HTR-8/SVneo (cell line): ENCODE data around the genes UTS2R and OGFOD3.

DNA sequence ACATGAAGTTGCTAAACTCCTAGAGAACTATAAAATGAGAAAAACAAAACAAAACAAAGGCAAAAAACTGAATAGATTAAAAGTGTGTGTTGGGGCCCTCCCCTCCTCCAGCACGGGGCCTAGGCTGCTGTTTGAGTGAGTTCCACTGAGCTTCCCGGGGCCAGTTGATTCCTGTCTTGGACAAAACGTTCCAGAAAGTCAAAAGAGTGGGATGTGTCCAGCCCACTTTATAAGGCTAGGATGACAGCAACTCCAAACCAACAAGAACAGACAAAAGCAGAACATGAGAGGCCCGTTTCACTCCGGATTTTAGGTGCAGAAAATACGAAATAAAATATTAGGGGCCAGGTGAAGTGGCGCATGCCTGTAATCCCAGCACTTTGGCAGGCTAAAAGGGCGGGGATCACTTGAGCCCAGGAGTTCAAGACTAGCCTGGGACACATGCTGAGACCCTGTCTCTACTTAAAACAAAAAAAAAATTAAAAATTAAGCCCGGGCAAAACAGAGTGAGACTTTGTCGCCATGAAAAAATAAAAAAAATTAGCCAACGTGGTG lies 11.8 kb upstream of the CSNK1D start:
- RRBS: no CpG with 5 or more reads among the region's 11 CpGs

DNA sequence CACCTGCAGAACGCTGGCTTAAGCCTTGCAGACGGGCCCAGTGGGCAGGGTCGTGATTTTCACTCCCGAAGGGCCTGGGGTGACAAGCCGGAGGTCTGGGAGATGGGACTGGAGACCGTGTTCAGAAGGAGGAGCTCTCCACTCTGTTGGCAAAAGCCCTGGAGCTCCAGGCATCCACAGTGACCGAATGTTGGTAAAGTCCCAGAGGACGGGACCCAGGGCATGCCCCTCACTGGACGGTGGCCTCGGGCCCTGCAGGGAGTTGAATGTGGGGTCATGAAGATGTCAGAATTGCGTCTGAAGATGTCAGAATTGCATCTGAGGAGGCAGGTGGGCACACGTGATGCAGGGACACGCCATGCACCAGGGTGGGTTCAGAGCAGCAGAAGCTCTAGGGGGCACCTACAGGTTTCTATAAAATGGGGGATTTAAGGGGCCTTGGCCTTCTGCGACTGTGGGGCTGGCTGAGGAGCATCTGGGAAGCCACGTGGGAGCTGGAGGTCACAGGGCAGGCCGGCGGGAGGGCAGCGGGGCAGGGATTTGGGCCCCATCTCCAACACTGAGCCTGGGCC lies 18.5 kb downstream of the CD7 start:
- RRBS: 88% methylated on average over 3 of the region's 18 CpGs

DNA sequence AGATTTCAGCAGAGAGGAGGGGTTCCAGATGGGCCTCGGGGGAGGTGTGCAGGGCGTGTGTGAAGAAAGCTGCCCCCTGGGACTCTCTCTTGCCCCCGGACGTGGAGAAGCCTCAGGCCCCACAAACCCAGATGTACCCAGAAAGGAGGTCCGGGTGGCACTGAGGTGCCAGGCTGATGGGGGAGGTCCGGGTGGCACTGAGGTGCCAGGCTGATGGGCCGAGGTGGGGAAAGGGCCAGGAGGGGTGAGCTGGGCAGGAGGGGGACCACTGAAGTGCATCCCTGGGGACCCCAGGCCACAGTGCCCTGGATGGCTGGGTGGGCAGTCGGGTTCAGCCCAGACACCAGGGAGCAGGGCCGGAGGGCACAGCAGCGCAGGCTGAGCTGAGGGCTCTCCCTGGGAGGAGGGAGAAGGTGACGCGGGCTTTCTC lies 16.3 kb downstream of the CD7 start:
- RRBS: 88% methylated on average over 3 of the region's 12 CpGs

GRCh38 chr17:82330414-82330783 lies 3.2 kb downstream of the SECTM1 start:
- RRBS: no CpG with 5 or more reads among the region's 12 CpGs

GRCh38 chr17:82349259-82350187 lies 9.5 kb upstream of the TEX19 start:
- RRBS: no CpG with 5 or more reads among the region's 28 CpGs

DNA sequence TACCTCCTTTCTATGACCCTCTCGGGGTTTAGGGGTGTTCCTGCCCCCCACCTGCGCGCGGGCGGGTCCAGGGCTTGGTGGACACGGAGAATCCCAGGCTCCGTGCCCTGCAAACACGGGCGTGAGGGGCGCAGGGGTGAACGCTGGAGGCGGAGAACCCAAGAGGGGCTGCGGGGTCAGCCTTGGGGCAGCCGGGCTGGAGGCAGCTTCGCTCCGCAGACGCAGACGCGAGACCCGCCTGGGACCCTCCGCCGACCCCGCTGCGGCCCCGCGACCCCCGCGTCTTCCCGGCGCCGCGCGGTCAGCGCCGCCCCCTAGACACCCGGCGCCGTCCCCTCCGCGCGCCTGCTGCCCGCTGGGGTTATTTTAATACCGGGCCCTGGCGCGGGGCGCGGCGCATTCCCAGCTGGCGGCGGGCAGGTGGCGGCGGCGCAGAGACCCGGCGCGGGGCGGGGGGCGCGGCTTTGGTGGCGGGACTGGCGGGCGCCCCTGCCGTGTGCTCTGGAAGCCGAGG lies at the start of gene UTS2R:
UTS2R (plus strand) TSS at position 397 of the 514 bp plus-strand sequence.
- RRBS: 55% methylated on average over 37 of the region's 64 CpGs

- RRBS: 1% methylated on average over 38 of the region's 118 CpGs
Observed at GRCh38 chr17:82417836-82419217, at the start of gene OGFOD3. OGFOD3 (minus strand) TSS chr17:82418586.

- RRBS: 96% methylated on average over 18 of the region's 34 CpGs
Observed at GRCh38 chr17:82436793-82437523, 13.6 kb downstream of the CYBC1 start.

GRCh38 chr17:82484549-82485171 lies 26.1 kb downstream of the NARF start:
- RRBS: no CpG with 5 or more reads among the region's 17 CpGs

DNA sequence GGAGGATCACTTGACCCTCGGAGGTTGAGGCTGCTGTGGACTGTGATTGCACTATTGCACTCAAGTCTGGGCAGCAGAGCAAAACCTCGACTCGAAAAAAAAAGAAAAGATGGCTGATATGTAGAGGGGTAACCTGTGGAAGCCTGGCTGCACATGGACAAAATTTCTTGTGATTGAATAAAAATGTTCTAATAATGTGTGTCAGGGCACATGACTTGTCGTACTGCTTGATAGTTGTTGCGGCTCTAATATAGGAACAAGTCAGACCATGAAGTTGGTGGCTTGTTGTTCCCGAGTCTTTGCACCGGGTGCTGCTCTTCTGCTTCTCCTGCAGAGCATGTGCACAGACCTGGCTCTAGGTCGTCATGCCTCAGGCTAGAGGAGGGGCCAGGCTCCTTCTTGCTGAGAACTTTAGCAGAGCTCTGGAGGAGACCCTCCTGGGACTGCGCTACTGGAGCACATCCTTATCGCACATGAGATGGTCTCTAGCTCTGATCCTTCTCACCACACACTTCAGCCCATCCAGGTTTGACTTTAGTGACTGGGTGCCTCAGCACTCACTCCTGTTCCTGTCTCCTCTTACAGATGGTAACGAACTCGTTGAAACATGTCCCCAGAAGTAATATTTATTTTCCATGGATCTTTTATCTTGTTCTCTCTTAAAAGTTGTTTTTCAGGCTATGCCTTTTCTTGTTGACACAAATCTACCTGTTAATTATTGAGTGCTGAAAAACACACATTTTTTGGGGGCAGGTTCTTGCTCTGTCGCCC lies 14.8 kb downstream of the FOXK2 start:
- RRBS: no CpG with 5 or more reads among the region's 13 CpGs

GRCh38 chr17:82571459-82572190 lies 52.1 kb downstream of the FOXK2 start:
- RRBS: no CpG with 5 or more reads among the region's 25 CpGs

GRCh38 chr17:82583478-82584365 lies 64.2 kb downstream of the FOXK2 start:
- RRBS: 96% methylated on average over 7 of the region's 43 CpGs

- RRBS: 97% methylated on average over 8 of the region's 53 CpGs
Observed at GRCh38 chr17:82613224-82614302, 34.7 kb downstream of the WDR45B start.

DNA sequence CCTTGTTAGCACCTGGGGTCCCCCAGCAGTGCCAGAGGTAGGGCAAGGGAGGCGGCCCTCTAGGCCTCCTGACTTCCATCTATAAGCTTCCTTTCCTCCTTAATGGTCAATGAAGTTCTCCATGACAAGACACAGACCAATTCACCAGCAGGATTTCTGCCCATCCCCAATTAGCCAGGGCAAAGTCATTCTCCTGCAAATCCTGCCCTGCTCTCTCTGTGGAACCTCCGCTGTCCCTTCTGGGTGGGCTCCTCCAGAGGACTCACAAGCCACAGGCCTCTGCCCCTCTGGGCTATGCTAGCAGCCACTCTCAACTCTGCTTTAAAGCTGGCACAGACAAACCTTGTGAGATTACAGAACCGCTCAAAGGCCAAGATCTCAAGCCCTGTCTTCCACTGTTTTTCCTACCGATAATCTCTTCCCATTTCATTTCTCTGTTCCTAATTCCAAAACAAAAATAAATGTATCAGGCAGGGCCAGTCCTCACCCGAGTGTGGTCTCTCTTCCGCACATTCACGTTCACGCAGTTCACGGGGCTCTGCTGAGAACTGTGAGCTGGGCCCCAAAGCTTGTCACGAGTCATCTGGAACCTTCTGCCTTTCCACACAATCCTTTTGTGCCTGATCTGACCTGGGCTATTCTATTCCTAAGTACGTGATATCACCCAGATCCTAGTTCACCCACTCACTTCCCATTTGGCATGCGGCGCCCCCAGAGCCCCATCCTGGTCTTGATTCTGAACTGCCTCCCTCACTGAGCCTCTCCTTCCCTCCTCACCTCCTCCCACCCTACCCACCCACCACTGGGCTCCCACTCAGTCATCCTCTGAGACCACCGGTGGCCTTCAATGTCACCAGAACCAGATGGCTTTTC lies 18.8 kb downstream of the WDR45B start:
- RRBS: no CpG with 5 or more reads among the region's 14 CpGs

DNA sequence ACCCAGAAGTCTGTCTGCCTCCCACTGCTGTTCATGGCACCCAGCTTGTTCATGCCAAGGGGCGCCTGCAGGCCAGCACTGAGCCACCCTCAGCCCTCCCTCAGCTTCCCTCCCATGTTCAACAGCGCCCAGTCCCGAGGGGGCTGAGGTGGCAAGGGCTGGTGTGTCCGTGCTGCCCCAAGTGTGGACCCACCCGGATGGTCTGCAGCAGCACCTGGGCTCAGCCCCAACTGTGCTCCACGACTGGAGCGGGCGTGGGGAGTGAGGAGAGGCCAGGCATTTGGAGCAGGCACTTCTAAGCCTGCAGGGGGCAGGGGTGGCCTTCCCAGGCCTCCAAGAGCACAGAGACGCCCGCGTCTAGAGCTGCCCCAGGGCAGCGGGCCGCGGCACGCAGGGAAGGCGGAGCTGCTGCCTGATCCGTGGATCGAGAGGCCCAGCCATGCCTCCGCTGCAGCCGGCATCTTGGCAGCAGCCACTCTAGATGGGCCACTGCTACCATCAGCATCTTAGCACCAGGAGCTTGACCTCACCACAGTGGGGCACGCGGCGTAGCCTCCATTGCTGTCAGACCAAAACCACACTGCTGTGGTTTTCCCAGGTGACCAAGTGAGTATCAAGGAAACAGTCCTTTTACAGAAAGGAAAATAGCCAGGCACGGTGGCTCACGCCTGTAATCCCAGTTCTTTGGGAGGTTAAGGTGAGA lies 20.3 kb upstream of the WDR45B start:
- RRBS: no CpG with 5 or more reads among the region's 25 CpGs

DNA sequence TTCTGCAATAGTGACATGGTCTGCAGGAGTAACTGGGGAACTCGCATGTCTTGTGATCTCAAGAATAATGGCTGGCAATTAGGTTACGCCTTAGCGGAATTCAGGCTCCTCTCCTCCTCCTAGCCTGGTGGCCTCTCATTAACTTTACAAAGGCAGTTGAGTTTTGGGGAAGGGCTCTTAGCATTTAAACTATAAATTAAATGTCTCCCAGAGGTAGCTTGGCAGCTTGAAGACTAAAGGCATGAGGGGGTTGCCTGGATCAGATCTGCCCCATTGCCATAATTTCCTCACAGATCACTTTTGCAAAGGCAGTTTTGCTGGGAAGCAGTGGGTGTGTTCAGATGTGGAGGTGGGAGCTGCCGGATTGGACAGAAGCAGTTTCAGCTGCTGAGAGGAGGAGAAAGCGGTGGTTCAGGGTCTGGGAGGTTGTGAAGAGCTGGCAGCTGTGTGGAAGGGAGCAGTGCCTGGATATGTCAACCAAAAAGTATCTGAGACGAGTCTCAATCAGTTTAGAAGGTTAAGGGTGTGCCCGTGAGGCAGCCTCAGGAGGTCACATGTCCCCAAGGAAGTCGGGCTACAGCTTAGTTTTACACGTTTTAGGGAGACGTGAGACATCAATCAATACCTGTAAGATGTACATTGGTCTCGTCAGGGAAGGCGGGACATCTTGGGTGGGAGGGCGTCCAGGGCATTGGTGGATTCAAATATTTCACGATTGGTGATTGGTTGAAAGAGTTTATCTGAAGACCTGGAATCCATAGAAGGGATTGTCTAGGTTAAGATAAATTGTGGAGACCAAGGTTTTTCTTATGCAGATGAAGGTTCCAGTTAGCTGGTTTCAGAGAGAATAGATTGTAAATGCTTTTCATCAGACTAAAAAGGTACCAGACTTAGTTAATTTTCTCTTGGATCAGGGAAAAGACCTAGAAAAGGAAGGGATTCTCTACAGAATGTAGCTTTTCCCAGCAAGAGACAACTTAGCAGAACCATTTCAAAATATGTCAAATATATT lies 2.9 kb downstream of the TBCD start:
- RRBS: no CpG with 5 or more reads among the region's 14 CpGs

DNA sequence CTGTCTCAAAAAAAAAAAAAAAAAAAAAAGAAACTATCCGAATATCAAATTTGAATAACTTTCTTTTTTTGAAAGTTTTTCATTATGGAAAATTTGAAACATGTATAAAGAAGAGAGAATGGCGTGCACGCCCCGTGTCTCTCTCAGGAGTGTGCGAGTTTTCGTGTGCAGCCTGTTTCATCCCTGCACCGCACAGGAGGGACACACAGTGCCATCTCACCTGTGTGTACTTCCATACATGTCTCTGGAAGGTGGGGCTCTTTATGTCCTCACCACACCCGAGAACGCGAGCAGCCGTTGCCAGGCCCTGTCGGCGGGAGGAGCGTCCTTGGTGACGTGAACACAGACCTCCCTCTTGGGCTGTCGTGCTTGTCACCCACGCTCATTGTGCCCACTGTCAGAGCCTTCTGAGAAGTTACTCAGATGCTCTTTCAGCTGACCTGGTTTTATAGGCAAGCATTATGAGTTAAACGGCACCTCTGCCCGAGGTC lies 40.3 kb downstream of the ZNF750 start:
- RRBS: no CpG with 5 or more reads among the region's 19 CpGs

DNA sequence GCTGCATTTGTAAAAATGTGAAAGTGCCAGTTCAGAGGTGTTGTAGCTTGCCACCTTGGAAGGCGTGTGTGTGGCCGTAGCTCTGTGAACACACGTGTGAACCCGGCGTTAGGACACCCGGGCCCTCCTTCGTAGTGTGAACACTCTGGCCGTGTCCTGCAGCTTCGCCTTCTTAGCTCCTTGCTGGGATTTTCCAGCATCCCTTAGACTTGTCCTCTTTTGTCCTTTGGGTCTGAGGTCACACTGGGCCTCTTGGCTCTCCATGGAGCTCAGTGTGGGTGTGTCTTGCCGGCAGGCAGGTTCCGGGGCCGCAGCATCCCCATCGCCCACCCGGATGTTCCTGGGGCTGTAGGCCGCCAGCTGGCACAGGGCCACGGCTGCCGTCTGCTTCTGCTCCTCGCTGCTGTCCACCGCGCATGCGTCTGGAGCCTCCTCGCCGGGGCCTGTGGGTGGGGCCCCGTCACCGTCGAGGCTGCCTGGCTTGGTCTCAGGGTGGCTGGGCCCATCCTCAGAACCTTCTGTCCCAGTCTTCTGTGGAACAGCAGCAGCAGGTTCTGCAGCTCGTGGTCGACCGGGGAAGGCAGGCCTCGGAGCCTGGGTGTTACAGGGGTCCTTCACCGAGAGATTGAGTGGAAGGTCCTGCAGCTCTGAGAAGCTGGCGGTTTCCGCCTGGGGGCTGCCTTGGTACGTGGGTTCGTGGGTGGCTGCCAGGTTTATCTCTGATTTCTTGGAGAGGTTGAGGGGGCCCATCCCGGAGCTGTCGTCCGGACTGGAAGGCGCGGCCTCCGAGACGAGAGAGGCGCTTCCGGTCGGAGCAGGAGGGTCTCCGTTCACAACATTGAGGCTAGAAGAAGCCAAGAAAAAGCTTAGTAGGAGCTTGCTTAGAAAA lies 9.5 kb downstream of the ZNF750 start:
- RRBS: 97% methylated on average over 14 of the region's 46 CpGs

- RRBS: no CpG with 5 or more reads among the region's 37 CpGs
Observed at GRCh38 chr17:82844894-82846048, 5.4 kb upstream of the ZNF750 start.

GRCh38 chr17:82884266-82885160 lies 44.7 kb upstream of the ZNF750 start:
- RRBS: 99% methylated on average over 4 of the region's 29 CpGs